H7 (cell line): ENCODE measurements around the genes MCCC2 and MAP1B.

DNA sequence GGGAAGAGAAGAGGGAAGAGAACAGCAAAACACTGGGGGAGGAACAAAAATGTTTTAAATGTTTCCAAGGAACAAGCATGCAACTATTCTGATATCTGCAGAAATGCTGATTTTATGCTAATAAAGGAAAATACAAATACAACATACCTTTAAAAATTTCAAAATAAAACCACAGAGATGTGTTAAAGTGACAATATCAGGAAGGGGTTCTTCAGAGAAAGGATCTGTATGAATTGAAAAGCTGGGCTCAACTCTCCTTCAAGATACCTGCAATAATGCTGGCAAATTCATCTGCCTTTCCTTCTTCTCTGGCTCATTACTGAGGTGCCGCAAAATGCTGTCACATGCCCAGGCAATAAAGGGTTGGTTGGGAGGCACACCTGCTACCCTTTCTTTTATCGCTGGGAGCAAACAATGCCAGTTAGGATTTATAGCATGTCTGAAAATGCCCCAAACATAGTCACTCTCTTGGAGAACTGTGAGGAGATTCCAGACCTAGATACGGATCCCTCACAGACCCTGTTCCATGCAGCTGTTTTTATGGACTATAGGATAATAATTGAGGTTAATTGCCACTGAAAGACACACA is 317.8 kb downstream of the PIK3R1 start:
- RAMPAGE, long total RNA: no peak

DNA sequence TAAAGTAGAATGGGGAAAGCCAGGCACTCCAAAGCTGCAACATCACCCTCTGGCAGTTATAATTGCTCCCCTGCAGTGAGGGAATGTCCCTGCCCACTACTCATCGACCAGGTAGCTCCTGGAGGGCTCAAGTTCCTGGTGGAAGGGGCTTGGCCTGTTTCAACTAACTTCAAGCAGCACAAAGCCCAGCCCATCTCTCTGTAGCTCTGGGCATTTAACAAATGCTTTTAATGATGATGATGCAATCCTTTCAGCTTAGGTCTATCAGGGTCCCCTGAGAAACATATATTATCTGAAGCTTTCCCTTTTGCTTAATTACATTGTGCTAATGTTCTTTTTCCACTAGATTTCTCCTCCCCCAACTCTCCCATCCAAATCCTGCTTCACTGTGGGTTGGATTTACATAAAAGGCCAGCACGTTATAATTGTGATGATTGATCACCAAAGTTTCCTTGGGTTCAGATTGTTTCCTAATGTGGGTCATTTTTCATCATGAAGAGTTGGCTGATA is 436.5 kb upstream of the SLC30A5 start:
- RAMPAGE, long total RNA: no peak

DNA sequence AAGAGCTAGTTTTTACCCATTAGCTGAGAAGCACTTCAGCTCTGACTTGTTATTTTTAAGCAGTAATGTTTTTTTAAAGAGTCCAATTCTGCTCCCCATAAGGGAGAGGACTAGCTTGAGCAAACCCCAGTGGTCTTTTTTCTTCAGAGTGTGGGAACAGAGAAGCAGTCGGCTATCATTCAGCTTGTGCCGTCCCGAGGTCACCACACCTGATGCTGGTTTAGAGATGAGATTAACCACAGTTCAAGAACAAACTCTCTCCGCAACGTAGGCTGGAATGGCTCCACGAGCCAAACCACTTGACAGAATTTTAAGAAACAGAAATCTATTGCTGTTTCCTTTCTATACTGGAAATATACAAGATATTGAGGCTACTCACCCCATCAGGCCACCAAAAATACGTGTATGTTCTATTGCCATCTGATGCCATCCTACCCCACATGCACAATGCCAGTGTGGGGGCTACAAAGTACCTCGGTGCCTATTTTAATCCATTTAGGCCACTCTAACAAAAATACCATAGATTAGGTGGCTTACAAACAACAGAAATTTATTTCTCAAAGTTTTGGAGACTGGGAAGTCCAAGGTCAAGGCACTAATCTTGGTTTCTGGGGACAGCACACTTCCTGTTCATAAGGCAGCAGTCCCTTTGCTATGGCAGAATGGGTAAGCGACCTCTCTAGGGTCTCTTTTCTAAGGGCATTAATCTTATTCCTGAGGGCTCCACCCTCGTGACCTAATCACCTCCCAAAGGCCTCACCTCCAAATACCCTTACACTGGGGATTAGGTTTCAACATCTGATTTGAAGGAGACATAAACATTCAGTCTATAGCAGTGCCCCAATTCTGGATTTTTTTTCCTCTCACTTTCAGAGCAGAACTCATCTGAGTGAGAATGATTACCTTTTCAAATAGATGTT is 349.0 kb upstream of the SLC30A5 start:
- RAMPAGE, long total RNA: no peak

- RAMPAGE, long total RNA: no peak
Observed at GRCh38 chr5:69527853-69528473, 32.0 kb upstream of the GTF2H2C start.

DNA sequence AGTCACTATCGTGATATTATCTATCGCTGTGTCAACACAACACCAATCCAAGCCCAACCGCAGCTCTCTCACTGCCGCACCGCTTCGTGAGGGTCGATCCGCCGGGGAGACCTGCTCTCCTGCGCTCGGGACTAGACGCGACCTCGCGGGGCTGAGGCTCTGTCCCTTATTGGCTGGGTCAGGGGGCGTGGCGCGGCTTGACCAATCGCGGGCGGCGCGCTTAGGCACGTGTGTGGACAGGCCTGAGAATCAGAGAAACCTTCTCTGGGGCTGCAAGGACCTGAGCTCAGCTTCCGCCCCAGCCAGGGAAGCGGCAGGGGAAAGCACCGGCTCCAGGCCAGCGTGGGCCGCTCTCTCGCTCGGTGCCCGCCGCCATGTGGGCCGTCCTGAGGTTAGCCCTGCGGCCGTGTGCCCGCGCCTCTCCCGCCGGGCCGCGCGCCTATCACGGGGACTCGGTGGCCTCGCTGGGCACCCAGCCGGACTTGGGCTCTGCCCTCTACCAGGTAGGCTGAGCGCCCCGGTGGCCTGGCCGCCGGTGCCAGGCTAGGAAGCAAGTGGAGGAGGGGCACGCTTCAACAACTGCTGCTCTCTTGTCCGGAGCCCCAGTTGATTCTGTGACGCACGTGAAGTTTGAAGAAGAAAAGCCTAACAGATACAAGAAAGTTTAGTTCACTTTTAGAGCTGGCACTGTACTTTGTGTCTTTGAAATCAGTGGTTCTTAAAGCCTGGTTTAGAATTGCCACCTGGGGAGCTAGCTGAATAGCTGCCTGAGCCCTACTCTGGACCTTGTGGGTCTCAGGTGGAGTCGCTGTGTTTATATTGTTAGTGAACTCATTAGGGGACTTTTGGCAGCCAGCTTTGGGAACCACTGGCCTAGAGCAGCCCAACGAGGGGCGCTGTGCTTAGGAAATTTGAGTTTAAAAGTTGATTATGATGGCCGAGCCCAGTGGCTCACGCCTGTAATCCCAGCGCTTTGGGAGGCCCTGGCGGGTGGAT is at the start of gene MCCC2:
TSS of gene MCCC2 (plus strand) at position 289 of the 996 bp plus-strand sequence.
- RAMPAGE, long total RNA: start-site peak on the plus strand centred at position 292 of the sequence, 30 bp wide, 68 reads

- RAMPAGE, long total RNA: no peak
Observed at GRCh38 chr5:71887561-71888136, 168.6 kb downstream of the CARTPT start.

- RAMPAGE, long total RNA: no peak
Observed at GRCh38 chr5:71892024-71892269, 172.9 kb downstream of the CARTPT start.

DNA sequence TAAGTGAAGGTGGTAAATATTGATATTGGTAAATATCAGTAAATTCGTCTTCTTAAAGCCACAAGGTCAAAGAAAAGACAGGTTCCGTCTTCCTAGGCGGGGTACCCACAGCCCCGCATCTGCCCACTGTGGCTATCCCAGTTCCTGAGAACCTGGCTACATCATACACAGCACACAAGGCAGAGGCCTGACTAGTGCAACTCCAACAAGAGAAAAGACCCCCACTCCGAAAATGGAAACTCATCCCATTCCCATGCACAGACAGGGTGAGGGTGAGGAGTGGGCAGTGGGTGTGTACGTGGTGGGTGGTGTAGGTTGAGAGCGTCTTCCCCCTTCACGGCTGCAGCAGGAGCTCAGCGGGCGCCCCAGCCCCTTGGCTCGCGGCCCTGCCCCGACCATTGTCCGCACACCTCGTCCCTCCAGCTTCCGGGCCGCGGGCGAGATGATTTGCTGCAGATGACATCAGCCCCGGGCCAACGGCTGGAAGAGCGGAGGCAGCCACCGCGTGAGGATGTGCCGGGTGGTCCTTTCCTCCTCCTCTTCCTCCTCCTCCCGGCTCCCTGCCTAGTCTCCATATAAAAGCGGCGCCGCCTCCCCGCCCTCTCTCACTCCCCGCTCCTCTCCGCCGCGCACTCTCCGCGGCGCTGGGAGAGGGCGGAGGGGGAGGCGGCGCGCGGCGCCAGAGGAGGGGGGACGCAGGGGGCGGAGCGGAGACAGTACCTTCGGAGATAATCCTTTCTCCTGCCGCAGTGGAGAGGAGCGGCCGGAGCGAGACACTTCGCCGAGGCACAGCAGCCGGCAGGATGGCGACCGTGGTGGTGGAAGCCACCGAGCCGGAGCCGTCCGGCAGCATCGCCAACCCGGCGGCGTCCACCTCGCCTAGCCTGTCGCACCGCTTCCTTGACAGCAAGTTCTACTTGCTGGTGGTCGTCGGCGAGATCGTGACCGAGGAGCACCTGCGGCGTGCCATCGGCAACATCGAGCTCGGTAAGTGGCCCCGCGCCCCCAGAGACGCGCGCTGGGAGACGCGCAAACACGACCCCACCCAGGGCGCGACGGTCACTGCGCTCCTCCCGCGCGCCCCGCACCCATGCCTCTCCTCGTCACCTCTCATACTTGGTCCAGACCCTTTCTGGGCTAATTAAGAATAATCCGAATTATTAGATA is at the start of gene MAP1B:
TSS of gene MAP1B (plus strand) at position 747 of the 1,167 bp plus-strand sequence.
- RAMPAGE, long total RNA: start-site peak on the plus strand centred at position 737 of the sequence, 73 bp wide, 811 reads

DNA sequence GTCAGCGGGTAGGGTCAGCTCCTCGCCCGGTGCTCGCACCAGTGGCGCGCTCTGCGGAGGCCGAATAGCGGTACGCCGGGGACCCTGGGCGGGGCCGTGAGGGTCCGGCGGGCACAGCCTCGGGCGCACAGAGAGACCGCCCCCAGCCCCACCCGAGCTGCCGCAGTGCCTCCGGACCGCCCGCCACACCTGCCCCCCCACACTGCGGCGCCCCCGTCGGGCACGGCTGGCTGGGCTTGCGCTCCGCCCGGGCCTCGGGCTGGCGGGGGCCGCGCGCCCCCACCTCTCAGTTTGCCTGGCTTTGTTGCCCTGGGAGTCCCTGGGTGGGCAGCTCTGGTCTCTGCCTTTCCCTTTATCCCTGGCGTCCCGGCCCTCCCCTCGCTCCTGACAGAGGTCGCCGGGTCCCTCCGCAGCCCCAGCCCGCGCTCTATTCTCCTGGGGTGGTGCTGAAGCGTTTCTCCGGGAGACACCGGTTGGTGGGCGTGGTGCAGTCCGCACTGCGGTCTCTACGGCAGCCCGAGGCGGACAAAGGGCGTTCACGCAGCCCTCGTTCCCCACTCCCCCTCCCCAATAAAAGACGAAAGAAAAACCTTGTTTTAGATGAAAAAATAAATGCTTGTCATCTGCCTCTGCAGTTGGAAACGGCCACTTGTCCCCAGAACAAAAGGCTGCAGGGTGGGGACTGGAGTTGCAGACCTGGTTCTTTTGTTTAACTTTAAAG is 1.4 kb downstream of the MAP1B start:
- RAMPAGE, long total RNA: no peak

DNA sequence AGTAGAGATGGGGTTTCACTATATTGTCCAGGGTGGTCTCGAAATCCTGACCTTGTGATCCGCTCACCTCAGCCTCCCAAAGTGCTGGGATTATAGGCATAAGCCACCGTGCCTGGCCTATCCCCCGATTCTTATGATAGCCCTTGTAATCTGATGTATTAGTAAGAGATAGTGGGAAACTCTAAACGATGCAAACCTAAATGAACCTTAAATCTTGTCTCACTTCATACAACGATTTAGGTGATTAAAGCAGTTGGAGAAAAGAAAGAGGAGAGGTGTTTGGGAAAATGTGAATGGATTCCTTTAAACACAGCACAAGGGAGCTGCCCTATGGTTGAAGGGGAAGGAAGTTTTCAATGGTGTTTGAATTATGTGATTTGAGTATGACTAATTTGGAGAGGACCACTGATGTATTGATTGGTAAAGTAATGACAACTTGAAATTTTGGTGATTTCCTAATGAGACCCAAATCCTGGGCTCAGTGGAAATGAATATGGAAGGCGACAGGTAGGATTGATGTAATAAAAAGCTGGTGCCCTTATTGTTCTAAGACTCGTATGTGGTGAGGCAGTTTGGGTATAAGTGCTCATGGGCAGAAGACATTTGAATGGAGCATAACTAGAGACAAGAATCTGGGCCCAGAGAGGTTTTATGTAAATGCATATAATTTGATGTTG is 51.1 kb downstream of the MAP1B start:
- RAMPAGE, long total RNA: no peak

- RAMPAGE, long total RNA: no peak
Observed at GRCh38 chr5:72166370-72167214, 59.3 kb downstream of the MAP1B start.

GRCh38 chr5:72485430-72486232 is 21.6 kb downstream of the ZNF366 start:
- RAMPAGE, long total RNA: no peak

DNA sequence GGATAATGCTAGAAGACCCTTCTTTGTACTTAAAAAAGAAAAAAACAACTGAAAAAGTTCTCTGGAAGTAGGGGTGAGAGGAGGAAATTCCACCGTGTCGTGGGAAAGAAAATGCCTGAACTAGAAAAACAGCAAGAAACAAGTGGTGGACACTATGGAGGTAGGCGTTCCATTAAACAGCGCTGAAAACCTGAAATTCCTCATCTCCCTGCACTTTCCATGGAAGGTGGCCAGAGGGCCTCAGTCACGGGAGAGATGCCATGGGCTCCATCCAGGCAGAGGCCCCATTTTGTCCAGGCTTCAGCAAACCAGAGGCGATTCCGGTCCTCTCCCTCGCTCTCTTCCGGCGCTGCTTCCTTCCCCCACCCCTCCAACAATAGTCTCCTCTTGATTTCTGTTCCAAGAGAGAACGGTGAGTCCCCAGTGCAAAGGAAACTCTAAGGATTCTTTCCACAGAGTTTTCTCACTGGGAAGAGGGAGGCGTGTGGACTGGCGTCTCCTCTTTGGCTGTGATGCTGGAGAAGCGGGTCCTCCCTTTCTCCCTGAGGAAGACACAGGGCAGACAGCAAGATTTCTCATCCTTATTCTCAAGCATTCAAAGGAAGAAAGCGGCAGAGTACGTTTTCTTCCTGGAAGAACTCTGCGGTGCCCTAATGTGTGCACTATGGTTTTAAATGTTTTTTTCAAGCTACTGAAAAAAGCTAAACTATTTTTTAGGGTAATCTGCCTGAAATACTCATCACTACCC is 7.4 kb downstream of the ZNF366 start:
- RAMPAGE, long total RNA: no peak

GRCh38 chr5:72504066-72504627 is 3.1 kb downstream of the ZNF366 start:
- RAMPAGE, long total RNA: no peak

- RAMPAGE, long total RNA: no peak
Observed at GRCh38 chr5:72505438-72505896, 1.7 kb downstream of the ZNF366 start.

DNA sequence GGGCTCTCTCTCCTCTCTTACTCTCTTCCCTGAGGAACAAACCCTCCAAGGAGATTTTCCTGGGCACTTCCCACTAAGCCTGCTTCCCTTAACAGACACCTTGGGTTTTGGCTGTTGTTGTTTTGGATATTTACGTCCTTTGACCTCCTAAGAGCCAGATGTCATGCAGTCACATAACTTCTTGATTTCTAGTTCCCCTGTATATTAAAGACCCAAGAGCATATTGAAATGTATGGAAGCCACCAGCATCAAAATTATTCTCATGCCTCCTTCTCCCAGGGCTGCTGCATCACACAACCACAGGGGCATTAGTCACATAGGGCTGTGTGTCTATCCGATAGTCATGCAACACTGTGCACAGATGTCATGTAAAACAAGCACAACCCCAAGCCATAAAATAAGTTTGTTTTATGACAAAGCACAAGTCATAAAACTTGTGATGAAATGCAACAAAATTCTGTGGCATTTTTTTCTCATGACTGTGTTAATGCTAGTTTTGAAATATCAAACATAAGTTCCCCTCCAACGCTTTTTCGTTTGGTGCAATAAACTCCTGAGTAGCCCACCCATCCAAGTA is 93.1 kb upstream of the ZNF366 start:
- RAMPAGE, long total RNA: no peak

DNA sequence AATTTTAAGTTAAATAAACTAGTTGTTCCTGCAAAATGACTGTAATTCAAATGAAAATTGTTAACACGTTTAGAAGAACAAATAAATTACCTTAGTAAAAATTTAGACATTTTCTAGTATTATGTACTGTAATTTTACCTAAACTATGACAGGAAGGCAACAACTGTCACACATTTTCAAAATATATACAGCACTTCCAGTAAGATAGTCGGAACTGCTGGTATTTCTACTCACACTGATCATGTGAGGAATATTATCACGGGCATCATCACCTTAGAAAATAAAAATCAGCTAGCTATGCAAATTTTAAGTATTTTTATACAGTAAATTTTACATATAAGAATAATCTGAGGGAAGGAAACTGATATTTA is 988 bp upstream of the TNPO1 start:
- RAMPAGE, long total RNA: no peak

GRCh38 chr5:72848305-72849114 is 32.0 kb downstream of the TNPO1 start:
- RAMPAGE, long total RNA: no peak

- RAMPAGE, long total RNA: no peak
Observed at GRCh38 chr5:72866595-72867322, 50.3 kb downstream of the TNPO1 start.

DNA sequence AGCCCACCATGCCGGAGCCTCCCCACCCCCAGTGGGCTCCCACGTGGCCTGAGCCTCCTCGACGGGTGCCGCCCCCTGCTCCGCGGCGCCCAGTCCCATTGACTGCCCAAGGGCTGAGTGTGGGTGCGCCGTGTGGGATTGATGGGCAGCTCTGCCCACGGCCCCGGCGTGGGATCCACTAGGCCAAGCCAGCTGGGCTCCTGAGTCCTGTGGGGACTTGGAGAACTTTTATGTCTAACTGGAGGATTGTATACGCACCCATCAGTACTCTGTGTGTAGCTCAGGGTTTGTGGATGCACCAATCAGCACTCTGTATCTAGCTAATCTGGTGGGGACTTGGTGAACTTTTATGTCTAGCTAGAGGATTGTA is 30.1 kb upstream of the FCHO2 start:
- RAMPAGE, long total RNA: no peak